ENCODE measurements around the gene IFI44L.

DNA sequence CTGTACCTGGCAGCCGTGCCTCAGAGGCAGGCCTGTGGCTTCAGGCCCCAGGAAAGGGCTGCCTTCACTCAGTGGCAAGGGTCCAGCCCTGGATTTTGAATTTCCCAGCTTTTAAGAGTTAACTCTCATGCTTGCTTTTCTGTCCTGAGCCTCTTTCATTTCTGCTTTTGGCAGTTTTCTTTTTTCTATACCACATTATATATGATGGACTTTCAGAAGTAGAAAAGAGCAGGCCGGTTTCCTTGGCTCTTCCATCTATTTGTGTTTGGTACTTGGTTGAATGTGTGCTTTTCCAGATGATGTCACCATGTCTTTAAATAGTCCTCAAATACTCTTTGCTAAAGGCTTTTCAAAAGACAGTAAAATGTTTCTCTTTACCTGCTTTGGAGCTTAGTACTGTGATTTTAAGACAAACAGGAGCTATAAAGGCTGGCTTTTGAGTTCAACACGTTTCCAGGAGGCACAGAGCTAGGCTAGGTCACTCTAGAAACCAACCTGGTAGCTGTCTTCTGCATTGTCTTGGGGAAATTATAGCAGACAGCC is 186.7 kb downstream of the AK5 start:
- PRO-cap = no peak

DNA sequence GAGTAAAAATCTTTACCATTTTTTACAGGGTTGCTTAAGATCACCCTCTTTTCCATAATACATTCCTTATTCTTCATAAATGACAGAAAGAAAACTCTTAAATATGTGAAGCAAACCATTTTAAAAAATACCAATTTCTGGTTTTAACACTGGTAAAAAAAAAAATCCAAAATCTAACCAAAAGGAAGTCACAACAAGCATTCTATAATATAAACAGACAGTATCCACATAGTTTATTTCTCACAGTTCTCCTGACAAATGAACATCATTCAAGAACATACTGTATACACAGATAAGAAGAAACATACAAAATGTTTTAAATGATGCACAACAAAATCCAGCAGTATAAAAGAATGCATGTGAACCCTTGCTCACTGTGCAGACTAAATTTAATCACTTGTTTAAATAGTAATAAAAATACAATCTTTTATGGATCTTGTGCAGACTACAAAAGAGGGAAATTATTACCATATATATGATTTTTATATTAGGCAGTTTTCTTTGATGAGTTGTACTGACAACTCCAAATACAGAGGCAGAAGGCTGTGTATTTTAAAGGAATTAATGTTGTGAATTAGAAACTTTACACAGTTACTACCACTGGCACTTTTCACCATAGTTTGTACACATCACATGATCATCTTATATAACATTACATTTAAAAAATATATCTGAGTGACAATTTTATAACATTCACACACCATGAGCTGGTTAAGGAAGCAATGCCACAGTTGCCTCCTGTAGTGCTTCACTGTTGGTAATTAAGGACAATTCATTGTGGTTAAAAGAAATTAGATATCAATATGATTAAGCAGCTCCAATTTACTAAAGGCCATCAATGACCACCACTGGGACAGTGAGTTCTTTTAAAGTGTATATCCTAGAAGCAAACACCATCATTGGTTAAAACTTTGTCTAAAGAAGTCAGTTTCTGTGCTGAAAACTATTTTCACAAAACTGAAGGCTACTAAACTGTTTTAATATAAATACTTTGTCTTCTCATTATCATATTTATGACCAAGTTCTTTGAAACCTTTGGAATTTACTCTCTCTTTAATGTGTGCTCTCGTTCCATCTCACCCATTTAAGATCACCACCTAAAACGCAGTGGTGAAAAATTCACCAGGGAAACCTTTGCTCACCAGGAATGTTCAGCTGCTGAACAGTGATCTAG is 117.8 kb downstream of the ZZZ3 start:
- PRO-cap = no peak

DNA sequence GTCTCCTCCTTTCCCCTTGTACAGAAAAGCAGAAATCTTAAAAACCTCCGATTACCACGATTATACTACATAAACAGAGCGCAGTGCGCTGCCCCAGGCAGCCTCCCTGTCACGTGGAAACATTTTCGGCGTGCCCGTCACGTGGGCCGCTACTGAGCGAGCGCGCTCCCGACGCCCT is 271 bp upstream of the ZZZ3 start:
- PRO-cap = bidirectional peak, plus-strand start outside the sequence, minus-strand start at position 121 of the sequence

DNA sequence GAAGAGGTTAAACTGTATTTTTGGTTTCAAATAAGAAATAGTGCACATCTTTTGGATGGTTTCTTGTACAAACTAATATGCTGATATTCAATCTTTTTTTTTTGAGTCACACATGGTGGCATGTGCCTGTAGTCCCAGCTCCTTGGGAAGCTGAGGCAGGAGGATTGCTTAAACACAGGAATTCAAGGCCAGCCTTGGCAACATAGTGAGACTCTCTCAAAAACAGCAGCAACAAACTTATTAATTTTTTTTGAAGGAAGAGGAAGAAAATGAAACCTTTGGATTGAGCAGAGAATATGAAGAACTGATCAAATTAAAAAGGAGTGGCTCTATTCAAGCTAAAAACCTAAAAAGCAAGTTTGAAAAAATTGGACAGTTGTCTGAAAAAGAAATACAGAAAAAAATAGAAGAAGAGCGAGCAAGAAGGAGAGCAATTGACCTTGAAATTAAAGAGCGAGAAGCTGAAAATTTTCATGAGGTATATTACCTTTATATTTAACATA is 43.3 kb downstream of the FUBP1 start:
- PRO-cap = no peak

- PRO-cap = no peak
Measured at GRCh38 chr1:77940836-77941716, 37.8 kb downstream of the FUBP1 start.

DNA sequence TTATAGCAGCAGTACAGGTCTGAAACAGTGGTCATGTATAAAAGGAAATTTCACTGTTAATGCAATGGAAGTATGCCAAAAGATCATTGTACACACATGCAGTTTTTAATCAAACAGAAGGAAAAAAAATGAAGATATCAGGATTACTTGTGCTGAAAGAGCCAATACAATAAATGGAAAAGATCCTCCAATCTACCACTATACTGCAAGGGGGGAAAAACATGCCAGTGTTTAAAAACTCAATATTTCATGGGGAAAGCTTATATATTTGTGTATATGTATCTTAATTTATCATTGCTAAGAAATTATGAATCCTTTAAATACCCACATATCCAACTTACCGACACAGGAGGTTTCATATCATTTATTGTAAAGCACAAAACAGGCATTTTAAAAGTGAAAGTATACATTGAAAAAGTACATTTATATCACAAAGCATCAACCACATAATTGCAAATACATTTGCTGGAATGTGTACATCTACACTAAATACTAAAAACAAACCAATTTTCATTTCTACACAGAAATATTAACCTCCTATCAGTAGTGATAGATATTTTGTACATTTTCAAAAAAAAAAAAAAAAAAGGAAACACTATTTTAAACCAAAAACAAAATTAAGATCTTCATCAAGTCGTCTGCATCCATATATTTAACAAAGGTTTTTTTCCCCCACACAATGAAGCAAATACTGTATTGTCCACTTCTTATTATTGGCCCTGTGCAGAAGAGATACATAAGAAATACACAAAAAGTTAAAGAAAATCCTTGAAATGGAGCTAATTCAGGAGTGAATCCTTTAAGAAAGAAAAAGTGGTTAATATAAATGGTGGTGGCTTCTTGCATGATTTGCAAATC is 30.6 kb downstream of the FUBP1 start:
- PRO-cap = no peak

GRCh38 chr1:77983245-77984265 is 4.7 kb upstream of the FUBP1 start:
- PRO-cap = no peak

DNA sequence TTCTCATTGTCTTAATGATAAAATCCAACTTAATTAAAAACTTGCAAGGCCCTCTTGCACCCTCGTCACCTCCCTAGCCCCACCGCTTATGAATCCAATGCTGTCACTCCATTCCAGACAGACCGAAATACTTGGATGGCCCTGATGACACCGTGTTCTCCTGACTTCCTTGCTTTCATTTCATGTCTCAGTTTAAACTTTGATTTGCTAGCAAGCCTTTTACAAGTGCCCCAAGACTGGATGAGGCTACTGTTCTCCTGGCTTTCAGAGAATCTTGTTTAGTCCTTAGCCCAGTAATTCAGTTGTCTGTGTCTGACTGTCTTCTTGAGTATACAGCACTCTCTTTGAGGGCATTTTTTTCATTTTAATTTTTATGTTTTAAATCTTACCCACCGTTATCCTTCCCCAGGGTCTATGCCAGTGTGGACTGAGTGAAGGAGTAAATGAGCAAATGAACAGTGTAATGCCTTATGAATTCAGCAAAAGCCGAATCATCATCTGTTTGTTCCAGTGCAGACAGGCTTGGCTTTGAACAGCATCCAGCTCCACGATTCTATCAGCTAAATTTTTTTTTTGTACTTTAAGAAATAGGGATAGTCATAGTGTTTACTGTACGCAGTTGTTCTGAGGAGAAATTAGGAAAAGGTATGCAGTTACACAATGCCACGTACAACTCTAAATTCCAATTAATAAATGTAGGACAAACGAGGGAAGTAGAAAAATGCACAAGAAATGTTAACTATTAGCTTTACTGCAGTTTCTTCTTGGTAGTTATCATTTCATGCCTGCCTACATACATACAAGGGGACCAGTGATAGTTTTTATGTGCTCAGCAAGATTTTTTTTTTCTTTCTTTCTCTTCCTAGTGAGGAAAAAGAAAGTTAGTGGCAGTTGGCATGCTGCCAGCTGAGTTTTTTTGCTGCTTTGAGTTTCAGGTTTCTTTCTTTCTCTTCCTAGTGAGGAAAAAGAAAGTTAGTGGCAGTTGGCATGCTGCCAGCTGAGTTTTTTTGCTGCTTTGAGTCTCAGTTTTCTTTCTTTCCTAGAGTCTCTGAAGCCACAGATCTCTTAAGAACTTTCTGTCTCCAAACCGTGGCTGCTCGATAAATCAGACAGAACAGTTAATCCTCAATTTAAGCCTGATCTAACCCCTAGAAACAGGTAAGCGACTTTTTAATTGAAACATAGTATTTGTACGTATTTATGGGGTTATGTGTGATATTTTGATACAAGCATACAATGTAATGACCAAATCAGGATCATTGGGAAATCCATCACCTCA is at the start of gene IFI44L:
Gene IFI44L (plus strand): TSS at position 1,035 of the 1,279 bp plus-strand sequence.
- PRO-cap = no peak

DNA sequence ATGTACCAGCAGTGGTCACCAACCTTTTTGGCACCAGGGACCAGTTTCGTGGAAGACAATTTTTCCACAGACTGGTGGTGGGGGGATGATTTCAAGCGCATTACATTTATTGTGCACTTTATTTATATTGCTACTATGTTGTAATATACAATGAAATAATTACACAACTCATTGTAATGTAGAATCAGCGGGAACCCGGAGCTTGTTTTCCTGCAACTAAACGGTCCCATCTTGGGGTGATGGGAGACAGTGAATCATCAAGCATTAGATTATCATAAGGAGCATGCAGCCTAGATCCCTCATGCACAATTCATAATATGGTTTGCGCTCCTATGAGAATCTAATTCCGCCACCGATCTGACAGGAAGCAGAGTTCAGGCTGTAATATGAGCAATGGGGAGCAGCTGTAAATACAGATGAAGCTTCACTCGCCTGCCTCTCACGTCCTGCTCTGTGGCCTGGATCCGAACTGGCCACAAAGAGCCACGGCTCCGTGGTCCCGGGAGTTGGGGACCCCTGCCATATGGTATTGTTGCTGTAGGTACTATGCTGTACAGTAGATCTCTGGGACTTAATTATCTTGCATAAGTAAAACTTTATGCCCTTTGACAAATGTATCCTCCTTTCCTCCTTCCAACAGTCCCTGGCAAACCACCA is 1.6 kb downstream of the IFI44 start:
- PRO-cap = no peak

- PRO-cap = no peak
Measured at GRCh38 chr1:83641290-83641850, 357.6 kb downstream of the TTLL7 start.

DNA sequence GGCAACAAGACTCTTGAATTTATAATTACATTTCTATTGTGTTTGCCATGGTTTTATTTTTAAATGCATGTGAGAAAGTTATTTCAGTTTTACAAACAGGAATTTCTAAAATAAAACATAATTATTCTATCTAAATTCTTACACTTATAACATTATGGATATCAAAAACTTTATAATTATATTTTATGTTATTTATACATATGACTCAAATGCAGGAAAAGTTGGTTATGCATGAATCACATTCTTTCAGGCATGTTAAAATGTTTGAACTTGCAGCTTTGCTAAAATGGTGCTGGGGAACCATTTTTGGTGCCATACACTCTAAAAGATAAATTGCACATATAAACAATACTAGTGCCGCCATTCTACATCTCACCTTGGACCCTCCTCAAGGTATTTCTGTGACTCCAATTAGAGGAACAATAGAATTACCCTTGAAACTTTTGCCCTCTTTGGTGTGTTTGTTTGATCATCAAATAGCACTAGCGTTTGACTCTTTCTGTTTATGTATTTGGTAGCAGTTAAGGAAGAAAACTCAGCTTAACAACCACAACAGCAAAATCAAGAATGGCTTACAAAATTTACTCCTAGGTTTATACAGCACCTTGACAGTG is 962 bp downstream of the PRKACB start:
- PRO-cap = no peak

DNA sequence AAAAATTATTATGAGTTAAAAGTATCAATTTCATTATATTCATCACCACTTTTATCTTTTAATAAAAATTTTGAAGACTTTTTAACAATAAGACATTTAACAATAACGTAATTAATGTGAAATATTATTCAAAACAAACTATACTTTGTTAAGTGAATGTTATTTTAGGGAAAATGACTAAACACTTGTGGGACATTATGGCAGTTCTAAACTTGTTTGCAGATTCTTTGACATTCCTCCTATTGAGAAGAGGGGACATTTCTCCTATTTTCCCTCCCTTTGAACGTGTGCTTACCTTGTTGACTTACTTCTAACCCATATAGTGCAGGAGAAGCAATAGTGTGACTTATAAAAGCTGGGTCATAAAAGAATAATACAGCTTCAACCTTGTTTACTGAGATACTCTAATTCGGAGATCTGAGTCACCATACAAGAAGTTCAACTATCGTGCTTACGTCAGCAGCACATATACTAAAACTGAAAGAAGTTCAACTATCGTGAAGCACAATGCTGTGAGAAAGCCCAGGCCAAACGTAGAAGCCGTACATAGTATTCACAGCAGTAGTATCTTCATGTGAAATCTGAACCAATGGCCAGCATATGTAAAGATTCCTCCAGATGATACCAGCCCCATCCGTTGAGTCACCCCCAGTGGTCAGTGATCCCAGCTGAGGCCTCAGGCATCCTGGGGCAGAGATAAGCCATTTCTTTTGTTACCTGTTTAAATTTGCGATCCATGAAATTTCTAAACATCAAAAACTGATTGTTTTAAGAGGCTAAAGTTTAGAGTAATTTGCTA is 54.2 kb upstream of the SAMD13 start:
- PRO-cap = no peak

- PRO-cap = bidirectional peak, plus-strand start at chr1:84298540, minus-strand start at chr1:84298434
Measured at GRCh38 chr1:84297869-84298674, 3.4 kb upstream of the SAMD13 start.

GRCh38 chr1:84298675-84299445 is 2.6 kb upstream of the SAMD13 start:
- PRO-cap = bidirectional peak, plus-strand start at chr1:84299105, minus-strand start at chr1:84299054; bidirectional peak, plus-strand start at chr1:84299326, minus-strand start at chr1:84299233

DNA sequence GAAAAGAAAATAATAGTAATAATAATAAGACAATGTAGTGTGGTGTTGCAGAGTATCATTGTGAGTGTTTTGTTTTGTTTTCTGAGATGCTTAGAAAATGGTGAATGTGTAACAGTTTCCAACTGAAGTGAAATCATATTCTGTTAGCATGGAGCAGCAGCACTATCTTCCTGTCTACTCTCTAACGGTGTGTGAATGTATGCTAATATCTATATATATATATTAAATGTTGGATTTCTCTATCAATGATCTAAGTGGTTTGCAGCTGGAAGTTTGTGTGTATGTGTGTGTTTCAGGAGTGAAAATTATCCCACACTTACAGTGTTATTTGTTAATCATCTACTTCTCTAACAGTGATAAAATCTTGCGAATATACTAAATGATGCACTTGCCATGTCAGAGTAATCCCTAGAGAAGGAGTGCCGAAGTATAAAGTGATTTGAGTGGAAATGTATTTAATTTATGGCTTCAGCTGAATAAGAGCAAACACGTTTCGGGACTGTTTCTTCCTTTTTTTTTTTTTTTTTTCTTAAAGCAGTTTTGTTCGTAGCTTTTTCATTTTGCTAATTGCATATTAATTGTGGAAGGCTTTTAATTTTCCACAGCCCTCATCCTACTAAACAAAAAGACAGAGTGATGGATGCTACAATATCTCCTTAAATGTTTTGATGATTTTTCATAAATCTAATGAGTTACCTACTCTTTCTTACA is 475 bp downstream of the SAMD13 start:
- PRO-cap = no peak

DNA sequence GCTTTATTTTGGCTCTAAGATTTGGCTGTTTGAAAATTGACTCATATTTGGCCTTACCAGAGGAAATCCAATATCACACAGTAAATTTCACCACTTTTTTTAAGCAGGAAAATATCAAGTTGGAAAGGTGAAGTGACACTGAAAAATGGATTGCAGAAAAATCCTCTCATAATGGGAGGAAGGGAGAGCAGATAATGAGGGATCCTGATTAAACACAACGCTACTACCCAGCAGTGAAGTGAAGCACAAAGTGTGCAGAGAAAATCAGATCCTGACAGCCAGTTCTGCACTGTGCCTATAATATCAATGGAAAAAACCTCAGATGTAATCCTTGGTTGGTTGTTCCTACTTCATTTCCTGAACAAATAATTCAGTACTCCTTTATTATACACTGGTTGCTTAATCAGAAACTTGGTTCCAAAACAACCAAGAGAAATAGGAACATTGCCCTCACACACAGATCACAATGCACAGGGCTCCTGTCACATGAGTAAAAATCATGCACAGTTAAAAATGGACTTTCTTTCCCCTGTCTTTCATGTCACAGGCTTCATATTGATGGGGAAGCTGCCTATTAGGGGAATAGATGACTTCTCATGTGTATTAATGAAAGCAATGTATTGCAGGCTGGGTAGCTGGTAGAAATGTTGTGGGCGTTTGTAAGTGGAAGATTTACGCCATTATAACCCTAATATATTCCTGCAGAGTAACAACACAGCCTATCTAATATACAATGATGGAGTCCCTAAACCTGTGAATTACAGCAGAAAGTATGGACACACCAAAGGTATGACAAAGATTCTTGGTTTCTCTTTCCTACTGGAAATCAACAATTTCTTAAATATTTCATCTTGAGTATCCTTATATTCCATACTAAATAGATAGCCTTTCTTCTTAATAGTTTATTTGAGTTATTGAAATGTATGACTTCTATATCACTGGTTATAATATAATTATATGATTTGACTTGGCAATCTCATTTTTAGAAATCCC is 9.7 kb downstream of the DNASE2B start:
- PRO-cap = no peak

- PRO-cap = bidirectional peak, plus-strand start at chr1:84506009, minus-strand start at chr1:84505890; bidirectional peak, plus-strand start at chr1:84506332, minus-strand start at chr1:84506204
Measured at GRCh38 chr1:84505553-84506248, 485 bp upstream of the SPATA1 start.

DNA sequence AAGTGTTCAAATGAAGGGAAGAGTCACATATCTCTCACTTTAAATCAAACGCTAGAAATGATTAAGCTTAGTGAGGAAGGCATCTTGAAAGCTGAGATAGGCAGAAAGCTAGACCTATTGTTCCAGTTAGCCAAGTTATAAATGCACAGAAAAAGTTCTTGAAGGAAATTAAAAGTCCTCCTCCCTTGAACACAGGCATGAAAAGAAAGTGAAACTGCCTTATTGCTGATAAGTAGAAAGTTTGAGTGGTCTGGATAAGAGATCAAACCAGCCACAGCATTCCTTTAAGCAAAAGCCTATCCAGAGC is 2.6 kb upstream of the SSX2IP start:
- PRO-cap = no peak

- PRO-cap = no peak
Measured at GRCh38 chr1:84720380-84720778, 30.1 kb upstream of the SSX2IP start.

DNA sequence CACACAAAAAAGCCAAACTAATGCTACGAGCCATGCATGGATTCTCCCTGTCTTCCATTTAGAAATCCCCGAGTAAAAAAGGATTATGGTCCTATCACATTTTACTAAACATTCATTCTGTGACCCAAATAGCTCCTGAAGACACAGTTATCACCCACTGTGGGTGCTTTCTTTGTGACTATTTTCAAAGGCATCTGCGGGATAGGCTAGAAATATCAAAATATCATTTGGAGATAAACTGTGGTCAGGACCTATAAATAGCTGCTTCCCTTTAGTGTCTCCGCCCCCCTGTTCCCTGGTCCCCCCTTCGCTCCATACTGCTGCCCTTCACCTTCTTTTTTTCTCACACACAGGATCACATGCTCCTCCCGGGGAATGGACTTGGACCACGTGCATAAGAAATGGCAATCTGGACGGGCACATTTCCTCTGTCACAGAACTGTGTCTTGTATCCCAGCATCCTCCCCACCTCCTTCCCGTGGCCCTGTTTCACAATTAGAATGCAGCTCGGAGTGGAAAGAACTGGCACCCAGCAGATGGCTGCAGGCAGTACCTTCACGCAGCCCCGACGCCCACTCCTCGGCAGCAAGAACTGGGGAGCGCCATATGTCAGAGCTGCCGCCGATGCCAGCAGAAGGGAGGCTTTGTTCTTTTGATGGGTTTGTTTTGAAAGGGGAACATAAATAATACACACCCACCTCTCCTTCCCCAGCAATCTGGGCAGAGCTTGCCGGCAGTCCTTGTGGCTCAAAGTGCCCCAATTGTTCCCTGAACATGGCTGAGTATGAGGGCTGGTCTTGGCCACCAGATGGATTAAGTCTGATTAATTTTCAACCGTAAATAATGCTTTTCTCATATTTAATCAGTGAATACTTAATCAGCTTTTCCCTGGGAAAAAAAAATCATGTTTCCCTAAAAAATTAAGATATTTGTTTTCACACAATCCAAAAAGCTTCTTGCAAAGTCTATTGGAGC is 68.9 kb upstream of the SSX2IP start:
- PRO-cap = no peak

All from right cardiac atrium (tissue), 1 donor.